Measurements from ENCODE around the genes NDFIP2 and DZIP1.

DNA sequence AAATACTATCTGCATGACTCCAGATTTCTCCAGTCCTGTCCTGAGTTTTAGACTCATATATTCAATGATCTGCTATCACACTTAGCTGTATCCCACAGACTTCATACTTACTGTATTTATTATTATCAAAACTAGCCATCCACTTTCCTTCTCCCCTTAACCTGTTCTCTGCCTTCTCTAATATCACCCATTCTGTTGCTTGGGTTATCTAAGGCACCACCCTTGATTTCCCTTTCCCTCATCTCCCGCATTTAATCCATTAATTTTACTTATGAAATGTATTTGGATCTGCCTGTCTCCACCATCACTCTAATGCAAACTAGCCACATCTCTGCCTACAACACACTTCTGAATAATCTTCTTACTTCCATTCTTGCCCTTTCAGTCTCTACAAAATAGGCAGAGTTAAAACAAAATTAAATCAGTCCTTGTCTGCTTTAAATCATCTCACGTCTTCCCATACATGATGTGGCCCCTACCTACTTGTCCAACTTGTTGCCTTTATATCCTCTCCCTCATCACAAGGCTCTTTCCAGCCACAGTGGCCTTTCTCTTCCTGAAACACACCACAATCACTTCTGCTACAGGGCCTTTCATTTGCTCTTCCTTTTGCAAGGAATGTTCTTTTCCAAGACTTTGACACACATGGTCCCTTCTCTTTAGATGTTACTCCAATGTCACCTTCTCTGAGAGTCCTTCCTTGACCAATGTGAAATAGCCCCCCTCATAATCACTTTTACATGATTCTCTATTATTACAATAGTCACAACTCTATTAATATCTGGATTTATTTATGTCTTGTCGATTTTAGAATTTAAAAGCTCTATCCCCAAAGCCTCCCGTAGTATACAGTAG lies 1.8 kb downstream of the RBM26 start:
- PRO-cap = no peak

GRCh38 chr13:79480649-79481589 lies at the start of gene NDFIP2:
Gene NDFIP2 (plus strand): TSS chr13:79481155.
- PRO-cap = bidirectional peak, plus-strand start at chr13:79480956, minus-strand start at chr13:79480948; bidirectional peak, plus-strand start at chr13:79481372, minus-strand start at chr13:79480995

- PRO-cap = no peak
Observed at GRCh38 chr13:79503075-79503862, 22.3 kb downstream of the NDFIP2 start.

GRCh38 chr13:79663937-79664329 lies 183.0 kb downstream of the NDFIP2 start:
- PRO-cap = no peak

DNA sequence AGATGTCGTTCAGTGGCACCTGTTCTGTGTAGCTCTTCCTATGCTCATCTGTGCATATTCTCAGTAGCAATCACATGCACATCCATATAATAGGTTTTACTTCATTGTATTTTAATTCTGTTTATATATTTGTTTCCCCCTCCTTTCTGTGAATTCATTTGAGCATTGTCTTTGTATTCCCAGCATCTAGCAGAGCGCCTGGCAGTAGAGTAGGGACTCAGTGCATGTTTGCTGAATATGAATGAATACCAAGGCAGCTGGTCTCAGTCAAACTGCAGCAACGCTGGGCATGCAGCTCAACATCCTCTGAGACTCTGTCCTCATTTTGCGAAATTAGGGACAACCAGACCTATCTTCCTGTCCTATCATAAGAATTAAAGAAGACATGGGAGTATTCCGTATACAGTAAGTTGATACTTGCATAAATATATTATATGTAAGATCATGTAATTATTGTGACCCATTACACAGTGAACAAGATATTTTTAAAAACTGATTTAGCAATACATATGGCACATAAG lies 330.0 kb downstream of the SPRY2 start:
- PRO-cap = no peak

- PRO-cap = unidirectional peak, plus-strand start at chr13:80199311
Observed at GRCh38 chr13:80199210-80199559, 141.7 kb downstream of the SPRY2 start.

DNA sequence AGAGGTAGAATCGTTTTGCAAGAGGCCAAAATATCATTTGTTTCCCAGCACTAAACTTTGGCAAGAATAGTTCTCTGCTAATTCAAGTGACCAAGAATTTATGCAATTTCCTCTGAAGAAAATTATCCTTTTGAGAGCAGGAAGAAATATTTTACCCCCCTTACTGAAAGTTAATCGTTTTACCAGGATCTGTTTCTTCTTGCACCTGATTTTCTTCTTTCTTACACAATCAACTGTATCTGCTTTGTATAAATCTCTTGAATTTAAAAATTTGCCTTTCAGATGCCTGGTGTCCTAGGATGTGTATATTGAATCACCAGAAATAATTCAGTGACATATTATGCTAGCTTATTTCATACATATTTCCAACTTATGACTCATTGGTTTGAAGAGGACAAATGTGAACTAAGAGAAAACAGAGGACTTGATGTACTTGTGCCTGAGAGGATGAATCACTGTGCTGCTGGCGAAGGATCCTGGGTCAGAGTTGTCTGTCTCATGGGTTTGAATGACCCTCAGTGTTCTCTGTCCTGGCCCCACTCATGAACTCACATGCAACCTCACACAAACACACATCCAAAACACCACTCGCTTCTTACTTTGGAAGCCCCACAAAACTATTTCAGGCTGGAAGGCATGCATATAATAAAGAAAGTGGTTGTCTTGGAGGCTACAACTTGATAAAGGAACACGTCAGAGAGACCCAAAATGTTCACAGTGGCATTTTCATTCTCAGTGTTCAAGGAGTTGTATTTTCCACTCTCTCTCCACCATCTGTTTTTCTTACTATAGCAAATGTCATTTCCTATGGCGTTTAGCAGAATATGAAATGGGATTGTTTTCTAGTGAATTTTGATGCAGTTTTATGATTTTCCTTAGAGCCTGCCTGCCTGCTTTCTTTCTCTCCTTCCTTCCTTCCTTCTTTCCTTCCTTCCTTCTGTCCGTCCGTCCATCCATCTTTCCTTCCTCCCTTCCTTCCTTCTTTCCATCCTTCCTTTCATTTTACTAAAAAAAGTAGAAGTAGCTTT lies 129.0 kb upstream of the SPRY2 start:
- PRO-cap = no peak

DNA sequence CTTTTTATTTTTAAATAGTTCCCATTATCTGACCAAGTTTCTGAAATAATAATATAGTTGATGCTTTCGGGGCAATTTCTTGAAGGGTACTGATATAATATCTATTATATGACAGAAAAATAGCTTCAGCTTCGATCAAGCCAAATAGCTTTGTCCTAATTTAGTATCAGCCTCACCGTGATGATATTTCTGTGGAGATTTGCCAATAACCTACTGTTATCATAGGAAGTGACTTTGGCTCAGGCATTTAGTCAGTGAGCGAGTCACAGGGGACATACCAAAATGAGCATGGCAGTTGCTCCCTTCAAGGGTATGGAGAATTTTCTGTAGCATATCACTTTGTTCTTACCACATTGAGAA lies 767.5 kb upstream of the SLITRK1 start:
- PRO-cap = no peak

- PRO-cap = no peak
Observed at GRCh38 chr13:87720568-87721146, 49.5 kb downstream of the SLITRK5 start.

DNA sequence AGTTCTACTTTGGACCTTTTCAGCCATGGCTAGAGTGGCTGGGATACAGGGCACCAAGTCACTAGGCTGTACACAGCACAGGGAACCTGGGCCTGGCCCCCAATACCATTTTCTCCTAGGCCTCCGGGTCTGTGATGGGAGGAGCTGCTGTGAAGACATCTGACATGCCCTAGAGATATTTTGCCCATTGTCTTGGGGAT lies 1747.9 kb upstream of the GPC5 start:
- PRO-cap = no peak

- PRO-cap = bidirectional peak, plus-strand start at chr13:91347890, minus-strand start at chr13:91347558; unidirectional peak, plus-strand start at chr13:91348064
Observed at GRCh38 chr13:91347782-91348343, 50.6 kb upstream of the GPC5 start.

DNA sequence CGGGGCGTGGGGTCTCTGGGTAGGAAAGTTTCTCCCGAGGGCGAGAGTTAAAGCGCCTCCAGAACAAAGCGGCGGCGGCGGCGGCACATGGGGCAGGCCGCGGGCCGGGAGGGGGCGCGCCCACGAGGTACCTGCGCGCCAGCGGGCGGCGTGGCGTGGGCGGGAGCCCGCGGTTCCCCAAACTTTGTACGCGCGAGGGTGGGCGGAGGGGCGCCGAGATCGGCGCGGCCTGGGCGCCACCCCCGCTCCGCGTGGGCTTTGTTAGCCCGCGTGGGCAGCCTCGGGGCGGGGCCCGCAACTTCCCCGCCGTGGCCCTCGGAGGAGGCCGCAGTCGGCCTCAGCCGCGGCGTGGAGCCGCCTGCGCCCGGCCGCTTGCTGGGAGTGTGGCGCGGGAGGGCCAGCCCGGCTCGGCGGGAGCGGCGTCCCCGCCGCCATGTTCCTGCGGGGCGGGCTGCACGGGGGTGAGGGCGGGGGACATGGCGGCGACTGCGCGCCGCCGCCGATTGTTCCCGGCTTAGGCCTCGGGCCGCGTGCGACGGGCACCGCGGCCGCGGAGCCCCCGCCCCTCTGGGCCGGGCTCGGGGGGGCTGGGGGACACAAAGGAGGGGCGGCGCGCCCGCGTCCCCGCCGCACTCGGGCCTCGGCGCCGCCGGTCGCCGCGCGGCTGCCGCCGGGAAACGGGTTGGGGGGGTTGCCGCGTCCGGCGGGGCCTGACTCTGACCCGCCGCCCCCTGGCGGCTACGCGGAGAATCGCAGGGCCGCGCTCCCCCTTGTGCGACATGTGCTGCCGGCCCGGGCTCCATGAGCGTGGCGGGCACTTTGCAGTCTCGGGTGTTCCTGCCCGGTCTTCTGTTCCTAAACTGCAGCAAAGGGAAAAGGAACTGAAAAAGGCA lies 49.8 kb upstream of the GPC5 start:
- PRO-cap = bidirectional peak, plus-strand start at position 464 of the sequence, minus-strand start at position 435 of the sequence; bidirectional peak, plus-strand start at position 795 of the sequence, minus-strand start at position 655 of the sequence

- PRO-cap = no peak
Observed at GRCh38 chr13:91350015-91351239, 48.0 kb upstream of the GPC5 start.

- PRO-cap = no peak
Observed at GRCh38 chr13:91372763-91373274, 25.6 kb upstream of the GPC5 start.

DNA sequence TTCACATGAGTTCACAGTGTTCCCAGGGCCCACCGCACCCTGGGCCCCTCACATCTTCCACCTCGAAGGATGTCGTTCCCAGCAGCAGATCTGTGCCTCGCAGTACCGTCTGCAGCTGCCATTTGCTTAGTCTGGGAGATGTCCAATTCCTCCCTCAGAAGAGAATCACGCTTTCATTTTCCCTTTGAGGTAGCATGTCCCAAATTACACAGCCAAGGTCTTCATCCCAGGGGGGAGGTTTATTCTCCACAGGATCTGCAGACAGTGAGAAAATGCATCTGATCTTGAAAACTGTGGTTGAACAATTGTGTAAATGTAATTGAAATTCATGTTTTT lies 150.2 kb downstream of the DCT start:
- PRO-cap = no peak

- PRO-cap = no peak
Observed at GRCh38 chr13:94599666-94600387, 1.8 kb upstream of the GPR180 start.

GRCh38 chr13:94710856-94711839 lies 1.2 kb downstream of the SOX21 start:
- PRO-cap = no peak

- PRO-cap = unidirectional peak, plus-strand start at chr13:95278821
Observed at GRCh38 chr13:95278559-95278931, 22.7 kb downstream of the ABCC4 start.

DNA sequence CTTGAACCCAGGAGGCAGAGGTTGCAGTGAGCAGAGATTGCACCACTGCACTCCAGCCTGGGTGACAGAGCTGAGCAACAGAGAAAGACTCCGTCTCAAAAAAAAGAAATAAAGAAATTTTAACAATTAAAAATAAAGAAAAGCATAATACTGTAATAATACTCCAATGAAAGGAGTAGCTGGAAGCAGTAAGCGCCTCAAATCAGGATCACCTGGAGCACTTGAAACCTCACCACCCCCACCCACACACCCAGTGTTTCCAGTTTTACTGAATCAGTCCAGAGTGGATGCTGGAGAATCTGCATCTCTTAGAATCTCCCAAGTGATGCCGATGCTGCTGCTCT lies 3.1 kb downstream of the ABCC4 start:
- PRO-cap = no peak

- PRO-cap = bidirectional peak, plus-strand start at chr13:95644846, minus-strand start at chr13:95644706
Observed at GRCh38 chr13:95644292-95645025, at the start of gene DZIP1. Gene DZIP1 (minus strand): TSS chr13:95644706.